Camera-type eye (tissue), 1 donor: Measurements from ENCODE around the genes ASIC2, SLC35G3, SLFN5 and MYO19.

DNA sequence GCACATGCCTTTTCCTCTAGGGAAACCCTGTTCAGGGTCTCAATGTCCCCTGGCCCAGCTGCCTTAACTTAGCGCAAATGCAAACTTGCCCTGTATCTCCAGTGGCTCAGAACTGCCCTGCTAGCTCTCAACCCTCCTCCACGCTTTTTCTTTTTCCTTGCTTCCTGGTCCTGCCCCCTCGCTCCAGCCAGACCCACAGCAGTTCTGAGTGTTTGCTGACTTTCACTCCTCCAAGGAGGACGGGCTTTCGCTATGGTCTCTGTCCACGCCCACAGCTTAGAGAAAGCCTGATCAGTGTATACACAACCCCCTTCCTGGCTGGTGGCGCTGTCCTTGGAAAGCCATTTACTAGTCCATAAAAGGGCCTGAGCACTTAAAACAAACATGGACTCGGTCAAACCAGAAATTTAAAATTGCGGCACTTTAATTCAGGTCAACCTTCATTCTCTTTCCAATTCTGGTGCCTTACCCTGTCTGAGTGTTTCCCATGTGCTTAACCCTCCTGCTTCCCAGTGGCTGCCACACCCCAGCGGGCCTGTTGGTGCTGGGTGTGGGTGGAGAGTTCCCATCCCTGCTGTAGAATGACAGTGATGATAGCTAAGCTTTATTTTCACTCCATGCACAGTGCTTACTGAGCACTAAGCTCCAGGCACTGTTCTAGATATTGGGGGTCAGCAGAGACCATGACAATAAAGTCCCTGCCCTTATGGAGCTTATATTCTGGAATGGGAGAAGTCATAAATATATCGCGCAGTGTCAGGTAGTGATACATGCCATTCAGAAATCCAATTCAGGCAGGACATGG is 15.5 kb upstream of the TMEM98 start:
- RAMPAGE, long total RNA: no peak

DNA sequence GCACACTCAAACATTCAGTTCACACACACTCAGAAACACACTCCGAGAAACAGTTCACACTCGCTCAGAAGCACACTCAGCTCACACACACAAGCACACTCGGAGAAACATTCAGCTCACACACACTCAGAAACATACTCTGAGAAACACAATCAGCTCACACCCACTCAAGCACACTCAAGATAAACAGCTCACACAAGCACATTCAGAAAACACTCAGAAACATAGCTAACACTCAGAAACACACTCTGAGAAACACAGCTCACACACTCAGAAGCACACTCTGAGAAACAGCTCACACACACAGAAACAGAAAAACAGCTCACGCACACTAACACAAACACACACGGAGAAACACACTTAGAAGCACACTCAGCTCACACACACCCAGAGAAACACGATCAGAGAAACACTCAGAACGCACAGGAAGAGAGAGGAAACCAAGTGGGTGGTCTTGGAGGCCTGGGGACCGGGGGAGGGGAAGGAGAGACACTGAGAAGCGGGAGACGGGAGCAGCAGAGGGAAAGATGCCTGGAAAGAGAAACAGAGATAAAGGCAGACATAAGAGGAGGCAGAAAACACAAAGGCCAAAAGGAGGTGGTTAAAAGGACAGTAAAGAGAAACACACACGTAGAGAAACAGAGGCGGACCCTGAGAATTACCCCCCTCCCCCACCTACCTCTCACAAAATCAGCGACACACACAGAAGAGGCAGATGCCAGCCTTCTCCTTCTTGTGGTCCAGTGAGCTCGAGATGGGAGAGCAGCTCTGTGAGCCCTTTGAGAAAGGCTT is 1.2 kb downstream of the TMEM98 start:
- RAMPAGE, long total RNA: start-site peak on the plus strand centred at position 97 of the sequence, 168 bp wide, 31 reads

- RAMPAGE, long total RNA: no peak
Observed at GRCh38 chr17:33293022-33293668, at the start of gene ASIC2. ASIC2 (minus strand) TSS chr17:33293295.

- RAMPAGE, long total RNA: no peak
Observed at GRCh38 chr17:34298144-34298522, 12.6 kb downstream of the CCL11 start.

- RAMPAGE, long total RNA: no peak
Observed at GRCh38 chr17:35017951-35018925, 37.9 kb downstream of the LIG3 start.

GRCh38 chr17:35086907-35087518 is 23.5 kb upstream of the RFFL start:
- RAMPAGE, long total RNA: no peak

GRCh38 chr17:35194258-35194560 is at the start of gene SLC35G3:
SLC35G3 (minus strand) TSS chr17:35194393.
- RAMPAGE, long total RNA: no peak

GRCh38 chr17:35242812-35243424 is at the start of gene SLFN5:
SLFN5 (plus strand) TSS chr17:35243072.
- RAMPAGE, long total RNA: no peak

GRCh38 chr17:35244192-35244895 is 1.5 kb downstream of the SLFN5 start:
- RAMPAGE, long total RNA: no peak

GRCh38 chr17:35254061-35254564 is 11.2 kb downstream of the SLFN5 start:
- RAMPAGE, long total RNA: no peak

DNA sequence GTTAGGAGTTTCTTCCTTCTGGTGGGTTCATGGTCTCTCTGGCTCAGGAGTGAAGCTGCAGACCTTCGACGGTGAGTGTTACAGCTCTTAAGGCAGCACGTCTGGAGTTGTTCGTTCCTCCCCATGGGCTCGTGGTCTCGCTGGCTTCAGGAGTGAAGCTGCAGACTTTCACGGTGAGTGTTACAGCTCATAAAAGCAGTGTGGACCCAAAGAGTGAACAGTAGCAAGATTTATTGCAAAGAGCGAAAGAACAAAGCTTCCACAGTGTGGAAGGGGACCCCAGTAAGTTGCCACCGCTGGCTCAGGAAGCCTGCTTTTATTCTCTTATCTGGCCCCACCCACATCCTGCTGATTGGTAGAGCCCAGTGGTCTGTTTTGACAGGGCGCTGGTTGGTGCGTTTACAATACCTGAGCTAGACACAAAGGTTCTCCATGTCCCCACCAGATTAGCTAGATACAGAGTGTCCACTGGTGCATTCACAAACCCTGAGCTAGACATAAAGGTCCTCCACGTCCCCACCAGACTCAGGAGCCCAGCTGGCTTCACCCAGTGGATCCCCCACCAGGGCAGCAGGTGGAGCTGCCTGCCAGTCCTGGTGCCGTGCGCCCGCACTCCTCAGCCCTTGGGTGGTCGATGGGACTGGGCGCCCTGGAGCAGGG is 35.6 kb downstream of the SLFN5 start:
- RAMPAGE, long total RNA: no peak

GRCh38 chr17:35701528-35702836 is 29.5 kb upstream of the RASL10B start:
- RAMPAGE, long total RNA: no peak

DNA sequence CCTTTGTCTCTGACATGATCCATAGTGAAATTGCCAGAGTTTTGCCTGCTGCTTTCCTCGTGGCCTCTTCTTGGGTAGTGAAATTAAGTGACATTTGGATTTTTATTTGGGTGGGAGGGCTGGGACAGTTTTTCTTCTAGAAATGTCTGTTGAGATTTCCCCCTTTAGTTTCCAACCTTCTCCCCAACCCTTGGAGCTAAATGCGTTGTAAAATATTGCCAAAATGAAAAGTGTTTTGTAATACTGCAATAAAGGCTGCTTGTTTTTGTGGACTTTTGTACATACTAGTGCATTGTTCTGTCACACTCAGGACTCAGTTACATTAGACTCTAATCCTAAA is 21.8 kb downstream of the HEATR9 start:
- RAMPAGE, long total RNA: no peak

DNA sequence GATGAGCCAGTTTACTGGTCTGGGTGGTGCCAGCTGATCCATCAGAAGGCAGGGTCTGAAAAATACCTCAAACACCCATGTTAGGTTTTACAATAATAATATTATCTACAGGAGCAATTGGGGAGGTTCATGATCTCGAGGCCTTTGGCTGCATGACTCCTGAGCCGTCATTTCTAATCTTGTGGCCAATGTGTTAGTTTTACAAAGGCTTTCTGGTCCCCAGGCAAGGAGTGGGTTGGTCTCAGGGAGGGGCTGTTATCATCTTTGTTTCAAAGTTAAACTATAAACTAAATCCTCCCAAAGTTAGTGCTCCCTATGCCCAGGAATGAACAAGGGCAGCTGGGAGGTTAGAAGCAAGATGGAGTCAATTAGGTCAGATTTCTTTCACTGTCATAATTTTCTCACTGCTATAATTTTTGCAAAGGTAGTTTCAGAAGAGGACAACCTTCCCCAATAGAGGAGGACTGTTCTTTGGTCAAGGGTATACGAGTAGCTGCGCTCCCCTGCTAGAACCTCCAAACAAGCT is 9.1 kb upstream of the CCL5 start:
- RAMPAGE, long total RNA: no peak

DNA sequence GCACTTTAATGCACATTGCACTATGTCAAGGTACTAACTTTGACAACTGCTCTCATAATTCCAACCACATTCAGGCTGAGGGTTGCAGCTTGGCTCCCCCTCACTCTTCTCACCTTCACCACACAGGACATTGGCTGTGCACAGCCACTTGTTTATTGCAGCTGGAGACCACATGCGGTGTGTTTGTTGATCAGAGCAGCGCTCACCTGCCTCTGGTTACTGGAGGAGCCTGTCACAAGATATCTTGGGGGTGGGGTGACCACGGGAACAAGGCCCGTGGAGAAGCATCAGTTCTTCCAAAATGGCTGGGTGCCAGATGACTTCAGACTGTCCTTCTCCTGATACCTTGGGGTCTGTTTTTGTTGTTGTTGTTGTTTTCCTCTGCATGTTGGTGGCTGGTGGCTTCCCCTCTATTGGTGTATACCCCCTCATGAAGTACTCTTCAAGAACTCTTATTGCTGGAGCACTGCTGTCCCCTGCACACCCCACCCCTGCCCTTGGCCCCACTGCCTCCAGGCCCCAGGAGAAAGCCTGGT is 10.7 kb upstream of the CCL5 start:
- RAMPAGE, long total RNA: no peak

- RAMPAGE, long total RNA: no peak
Observed at GRCh38 chr17:35983425-35984139, 2.3 kb upstream of the CCL16 start.

- RAMPAGE, long total RNA: no peak
Observed at GRCh38 chr17:36001983-36002506, 692 bp upstream of the CCL15 start.

DNA sequence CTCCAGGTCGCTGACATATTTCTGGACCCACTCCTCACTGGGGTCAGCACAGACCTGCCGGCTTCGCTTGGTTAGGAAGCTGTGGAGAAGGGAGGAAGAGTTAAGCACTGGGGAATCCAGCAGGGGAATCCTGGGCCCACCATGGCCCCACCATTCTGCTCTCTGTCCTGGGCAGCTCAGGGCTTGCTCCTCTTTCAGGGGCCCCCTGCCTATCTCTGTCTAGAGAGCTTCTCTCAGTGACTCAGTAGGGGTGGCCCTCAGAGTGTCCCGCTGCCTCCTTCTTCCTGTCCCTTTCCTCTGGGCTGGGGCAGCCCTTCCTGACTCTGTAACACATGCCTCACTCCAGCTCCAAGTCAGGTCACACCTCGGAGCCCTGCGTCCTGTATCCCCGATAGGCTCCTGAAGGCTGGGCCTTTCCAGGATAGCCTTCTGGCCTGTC is 1.2 kb downstream of the CCL3 start:
- RAMPAGE, long total RNA: no peak

DNA sequence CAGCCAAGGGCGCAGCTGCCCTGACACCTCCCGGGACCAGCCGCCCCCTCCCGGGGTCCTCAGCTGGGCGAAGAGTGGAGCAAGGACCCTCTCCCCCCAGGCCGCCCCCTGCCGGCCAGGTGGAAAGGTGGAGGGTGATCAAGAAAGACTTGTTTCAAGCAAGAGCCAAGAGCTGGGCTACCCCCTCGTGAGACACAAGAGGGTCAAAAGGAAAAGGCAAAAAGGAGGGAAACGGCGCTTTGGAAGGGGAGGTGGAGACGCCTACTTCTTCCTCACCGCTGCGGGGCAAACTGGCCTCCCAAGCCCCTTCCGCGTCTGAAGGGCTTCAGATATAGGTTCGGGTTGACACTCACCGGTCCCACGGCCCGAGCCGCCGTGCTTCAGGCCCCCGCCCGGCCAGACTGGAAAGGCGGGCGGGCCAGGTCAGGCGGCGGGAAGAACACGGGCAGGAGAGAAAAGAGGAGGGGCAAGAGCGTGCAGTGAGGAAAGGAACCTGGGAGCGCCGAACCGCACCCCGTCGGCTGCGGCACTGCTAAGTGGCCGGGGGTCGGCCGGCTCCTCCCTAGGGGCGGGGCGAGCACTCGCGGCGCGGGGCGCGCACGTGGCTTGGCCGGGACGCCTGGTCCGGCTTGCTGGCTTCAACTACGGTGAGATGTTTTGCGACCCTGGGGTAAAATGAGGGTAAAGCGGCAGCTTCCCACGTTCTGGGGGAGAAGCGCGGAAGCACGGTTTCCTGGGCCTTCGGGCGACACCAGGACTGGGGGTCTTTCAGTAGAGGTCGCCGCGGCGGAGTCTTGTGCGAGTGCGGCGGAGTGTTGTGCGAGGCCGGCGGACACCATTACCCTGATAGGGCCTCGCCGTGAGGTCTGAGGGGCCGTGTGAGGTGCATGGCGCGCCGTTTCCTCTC is at the start of gene MYO19:
MYO19 (minus strand) TSS at position 461 of the 907 bp plus-strand sequence.
- RAMPAGE, long total RNA: no peak

DNA sequence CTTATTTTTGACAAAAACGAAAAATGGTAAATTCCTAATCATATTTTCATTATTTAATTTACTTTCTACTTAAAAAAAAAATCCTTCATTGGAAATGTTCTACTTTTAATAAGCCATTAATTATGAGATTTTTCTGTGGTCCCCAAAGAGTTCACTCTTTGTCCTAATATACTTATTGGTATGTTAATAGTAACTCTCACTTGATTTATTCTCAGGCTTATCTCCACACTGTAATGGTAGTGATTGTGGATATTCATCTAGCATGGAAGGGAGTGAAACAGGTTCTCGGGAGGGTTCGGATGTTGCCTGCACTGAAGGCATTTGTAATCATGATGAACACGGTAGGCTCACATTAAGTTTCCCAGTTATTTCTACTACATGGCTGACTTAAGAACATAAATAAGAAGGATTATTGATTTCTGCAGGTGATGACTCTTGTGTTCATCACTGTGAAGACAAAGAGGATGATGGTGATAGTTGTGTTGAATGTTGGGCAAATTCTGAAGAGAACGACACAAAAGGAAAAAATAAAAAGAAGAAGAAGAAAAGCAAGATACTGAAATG is 6.0 kb upstream of the DHRS11 start:
- RAMPAGE, long total RNA: no peak